Pericardium (tissue), 1 donor: ENCODE measurements around a stretch of chr11.

GRCh38 chr11:19953827-19954374 lies 206.4 kb downstream of the DBX1 start:
- RRBS = no CpG with 5 or more reads among the region's 9 CpGs

DNA sequence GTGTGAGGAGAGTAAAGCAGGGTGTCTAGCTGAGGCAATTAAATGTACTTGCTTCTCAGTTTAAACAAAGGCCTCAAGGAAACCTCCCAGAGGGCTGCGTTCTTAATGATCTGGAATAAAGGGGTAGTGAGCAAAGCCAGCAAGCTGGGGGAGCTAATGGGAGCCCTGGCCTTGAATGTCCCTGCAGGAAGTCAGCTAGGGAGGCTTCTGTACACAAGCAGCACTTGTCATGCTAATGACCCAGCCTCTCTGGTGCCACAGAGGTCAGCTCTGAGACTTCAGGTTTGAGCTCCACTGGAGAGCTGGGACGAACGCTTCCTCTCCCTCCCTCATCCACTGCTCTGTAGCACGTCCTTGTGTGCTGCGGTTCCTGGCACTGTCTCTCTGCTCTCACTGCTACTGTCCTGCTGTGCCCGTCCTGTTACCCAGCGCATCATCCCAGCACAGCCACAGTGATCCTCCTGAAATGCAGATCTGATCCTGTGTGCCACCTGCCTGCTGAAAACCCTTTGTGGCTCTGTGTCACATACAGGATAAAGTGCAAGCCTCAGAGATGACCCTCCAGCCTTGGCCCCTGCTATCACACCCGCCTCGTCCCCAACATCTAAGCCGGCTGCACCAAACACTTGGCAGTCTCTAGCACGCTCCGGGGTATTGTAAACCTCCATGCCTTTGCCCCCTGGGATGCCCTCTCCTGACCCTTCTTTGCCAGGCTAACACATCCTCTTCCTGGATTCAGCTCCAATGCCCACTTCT lies 159.6 kb downstream of the DBX1 start:
- RRBS = no CpG with 5 or more reads among the region's 12 CpGs

DNA sequence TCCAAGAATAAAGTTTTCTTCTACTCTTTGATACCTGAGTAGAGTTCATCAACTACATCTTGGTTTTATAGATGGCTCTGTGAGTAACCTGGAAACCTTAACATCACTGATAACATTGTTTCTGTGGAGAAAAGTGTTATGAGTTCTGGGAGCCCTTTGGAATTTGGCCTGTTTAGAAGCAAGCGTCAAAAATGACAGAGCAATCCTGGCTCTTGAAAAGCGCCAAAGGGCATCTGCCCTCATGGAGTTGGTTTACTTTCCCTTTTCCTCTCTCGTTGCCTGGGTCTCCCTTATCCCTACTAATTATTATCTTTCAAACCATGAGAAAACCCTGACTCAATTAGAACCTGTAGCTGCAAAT lies 140.1 kb downstream of the DBX1 start:
- RRBS = no CpG with 5 or more reads among the region's 3 CpGs

GRCh38 chr11:20041379-20041854 lies 118.9 kb downstream of the DBX1 start:
- RRBS = no CpG with 5 or more reads among the region's 3 CpGs

- RRBS = no CpG with 5 or more reads among the region's 4 CpGs
These were observed 97.5 kb upstream of the SLC6A5 start for GRCh38 chr11:20501865-20502359.

- RRBS = 4% methylated on average over 5 of the region's 48 CpGs
These were observed 94.2 kb downstream of the SLC17A6 start for GRCh38 chr11:22432018-22433217.

DNA sequence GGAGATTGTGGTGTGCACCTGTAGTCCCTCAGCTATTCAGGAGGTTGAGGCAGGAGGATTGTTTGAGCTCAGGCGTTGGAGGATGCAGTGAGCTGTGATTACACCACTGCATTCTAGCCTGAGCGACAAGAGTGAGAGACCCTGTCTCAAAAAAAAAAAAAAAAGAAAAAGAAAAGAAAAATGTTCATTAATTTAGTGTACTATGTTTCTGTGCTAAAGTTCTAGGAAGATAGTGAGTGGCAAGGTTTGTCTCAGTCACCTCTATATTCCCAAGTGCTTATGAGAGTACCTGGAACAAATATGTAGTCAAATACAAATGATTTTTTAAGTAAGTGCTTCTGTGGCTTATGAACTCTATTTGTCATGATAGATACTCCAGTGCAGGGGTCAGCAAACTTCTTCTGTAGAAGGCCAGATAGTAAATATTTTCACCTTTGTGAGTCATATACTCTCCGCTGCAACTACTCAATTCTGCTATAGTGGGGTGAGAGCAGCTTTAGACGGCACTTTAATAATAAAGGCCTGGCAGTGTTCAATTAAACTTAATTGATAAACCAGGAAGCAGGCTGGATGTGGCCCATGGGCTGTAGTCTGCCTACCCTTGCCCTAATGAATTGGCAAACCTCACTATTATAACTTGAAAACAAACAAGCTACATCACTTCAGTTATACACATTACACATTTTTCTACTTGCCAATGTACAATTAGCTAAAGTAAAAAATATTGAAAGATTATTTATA lies 12.3 kb upstream of the CCDC34 start:
- RRBS = no CpG with 5 or more reads among the region's 4 CpGs

DNA sequence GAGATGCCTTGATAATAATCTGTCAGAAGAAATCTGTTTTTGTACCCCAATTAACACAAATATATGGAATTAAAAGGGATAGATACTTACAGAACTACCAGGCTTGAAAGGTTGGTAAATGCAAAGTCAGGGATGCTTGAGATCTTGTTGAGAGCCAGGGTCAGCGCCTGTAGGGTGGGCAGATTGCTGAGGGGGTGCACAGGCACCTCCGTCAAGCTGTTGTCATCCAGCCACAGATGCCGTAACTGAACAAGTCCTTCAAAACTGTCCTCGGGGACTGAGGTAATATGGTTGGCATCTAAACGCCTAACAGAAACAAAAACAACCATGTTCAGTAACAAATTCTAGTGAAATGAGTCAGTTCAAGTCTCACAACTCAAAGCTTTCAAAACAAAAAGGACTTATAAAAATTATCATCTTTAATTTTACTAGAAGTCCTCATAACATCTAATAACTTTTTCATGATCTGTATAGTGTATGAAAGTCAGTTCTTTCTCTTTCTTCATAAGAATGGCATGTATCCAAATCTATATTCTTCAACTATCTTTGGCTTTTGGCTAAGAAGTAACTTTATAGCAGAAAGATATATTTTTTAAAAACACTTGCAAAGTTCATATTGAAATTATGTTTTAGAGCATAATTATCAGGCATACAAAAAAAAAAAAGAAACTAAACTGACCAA lies 22.3 kb upstream of the CCDC34 start:
- RRBS = no CpG with 5 or more reads among the region's 5 CpGs

DNA sequence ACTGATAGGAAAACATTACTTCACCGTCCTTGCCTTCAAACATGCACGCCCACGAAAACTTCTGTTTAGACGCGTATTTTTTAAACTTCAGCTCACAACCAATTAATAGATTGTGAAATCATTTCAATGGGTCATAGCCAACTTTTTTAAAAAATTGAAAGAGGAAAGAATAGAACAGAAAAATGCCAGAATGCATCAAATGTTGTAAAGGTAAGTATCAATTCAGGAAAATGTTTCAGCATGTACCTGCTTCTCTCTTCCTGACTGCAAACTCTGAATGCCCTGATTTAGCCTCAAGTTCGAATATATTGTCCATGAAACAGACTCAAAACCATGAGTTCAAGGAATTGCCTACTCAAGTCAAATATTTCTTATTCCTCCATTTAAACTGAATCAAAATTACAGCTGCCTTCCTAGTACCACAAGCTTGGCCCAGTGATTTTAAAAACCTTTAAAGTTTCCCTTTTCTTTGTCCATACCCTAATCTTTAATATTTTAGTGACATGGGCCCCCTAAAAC lies 50.2 kb downstream of the LGR4 start:
- RRBS = no CpG with 5 or more reads among the region's 6 CpGs

GRCh38 chr11:27467941-27468958 lies 4.3 kb downstream of the LGR4 start:
- RRBS = no CpG with 5 or more reads among the region's 6 CpGs

- RRBS = no CpG with 5 or more reads among the region's 1 CpG
These were observed 16.6 kb upstream of the BDNF start for GRCh38 chr11:27716864-27717274.

DNA sequence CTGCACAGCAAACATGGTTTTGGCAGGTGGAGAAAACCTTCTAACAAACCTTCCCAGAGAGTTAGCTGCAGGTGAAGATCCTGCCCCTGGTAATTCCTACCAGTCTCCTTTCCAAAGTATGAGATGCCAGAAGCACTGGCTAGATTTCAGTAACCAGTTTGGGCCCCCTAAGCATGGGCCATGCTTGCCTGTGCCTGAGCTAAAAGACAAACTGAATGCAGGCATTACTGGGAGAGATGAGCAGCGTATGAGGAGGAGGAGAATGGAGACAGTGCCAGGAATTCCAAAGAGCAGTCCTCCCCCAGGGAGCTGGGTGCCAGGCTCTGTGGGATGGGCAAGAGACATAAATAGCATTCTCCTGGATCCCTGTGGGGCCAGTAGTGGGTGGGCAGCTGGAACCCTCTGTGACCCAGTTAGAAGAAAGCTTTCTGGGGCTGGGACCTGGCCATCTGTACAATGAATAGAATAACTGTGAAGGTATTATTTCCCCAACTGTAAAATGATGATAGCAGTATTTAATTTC lies 235.6 kb downstream of the KCNA4 start:
- RRBS = no CpG with 5 or more reads among the region's 1 CpG

DNA sequence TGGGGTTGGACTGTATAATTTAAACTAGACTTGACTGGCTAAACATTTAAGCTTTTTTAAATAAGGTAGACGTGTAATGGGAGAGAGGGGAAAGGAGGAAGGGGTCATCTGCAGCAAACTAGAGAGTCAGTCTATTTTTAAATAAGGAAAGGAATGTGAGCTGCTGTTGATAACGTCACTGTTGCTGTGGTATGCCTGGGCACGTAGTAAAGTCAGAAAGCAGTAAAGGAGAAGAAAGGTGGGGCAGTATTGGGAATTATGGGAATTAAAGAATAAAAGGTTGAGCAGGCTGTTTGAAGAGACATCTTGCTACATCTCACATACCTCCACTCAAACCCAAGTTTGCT lies 80.4 kb upstream of the FSHB start:
- RRBS = no CpG with 5 or more reads among the region's 3 CpGs

DNA sequence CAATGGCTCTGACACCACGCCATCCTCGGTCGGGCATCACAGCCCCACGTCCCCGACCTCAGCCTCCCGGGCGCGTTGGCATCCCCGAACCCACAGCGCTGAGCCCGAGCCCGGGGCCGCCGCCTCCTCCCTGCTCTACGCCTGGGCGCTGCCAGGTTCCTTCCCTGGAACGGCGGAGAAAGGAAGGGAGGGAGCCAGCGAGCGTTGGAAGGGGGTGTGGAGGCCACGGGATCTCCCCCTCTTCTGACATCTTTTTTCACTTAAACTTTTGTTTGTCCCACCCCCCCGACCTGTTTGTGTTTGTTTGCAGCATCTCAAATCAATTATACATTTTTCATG lies 1.6 kb downstream of the MPPED2 start:
- RRBS = 2% methylated on average over 11 of the region's 22 CpGs

DNA sequence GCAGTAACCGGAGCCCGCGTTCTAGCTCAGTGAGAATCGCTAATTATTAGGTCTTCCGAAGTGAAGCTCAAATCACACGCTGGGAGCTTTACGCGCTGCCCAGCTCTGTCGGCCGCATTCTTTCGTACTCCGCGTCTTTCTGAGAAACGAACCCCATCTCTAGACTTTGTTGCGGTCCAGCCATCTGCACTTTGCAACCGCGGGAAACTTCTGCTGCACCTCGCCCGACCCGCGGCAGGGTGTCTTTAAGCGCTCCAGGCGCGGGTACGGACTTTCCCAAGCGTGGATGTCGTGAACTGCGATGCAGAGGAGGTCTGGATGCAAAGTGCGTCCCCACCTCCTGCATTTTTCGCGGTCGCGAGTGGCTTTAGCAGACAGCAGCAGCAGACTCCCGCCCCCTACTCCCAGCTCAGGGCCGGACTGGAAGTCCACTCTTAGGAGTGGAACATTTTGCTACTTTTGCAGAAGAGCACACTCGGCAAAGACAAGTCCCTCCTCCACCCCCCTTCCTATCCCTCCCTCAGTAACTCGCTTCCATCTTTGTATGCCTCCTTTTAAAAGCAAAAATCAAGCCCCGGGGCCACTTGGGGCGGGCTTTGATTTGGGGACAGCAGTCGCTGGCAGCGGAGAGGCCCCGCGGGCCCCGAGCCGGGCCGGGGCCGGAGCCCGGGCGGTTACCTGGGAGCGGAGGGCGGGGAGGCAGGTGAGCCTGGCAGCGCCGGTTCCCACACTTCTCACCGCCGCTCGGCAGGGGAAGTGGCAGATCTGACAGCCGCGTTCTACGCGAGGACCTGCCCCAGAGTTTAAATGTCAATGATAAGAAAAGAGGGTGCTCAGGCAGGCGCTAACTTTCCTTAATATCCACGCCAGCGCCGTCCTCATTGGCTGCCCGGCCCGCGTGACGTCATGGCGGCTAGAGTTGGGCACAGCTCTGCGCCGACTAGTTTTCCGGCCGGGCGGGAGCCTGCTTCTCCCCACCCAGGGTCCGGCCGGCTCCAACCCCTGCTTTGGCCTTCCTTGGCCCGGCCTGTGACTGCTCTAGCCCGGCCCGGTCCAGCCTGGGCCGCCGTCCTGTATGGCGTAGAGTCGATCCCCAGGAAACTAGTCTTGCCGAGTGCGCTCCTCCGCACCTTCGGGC lies 6.4 kb upstream of the PAX6 start:
- RRBS = 6% methylated on average over 23 of the region's 87 CpGs

- RRBS = no CpG with 5 or more reads among the region's 7 CpGs
These were observed 7.3 kb downstream of the RCN1 start for GRCh38 chr11:32098133-32098576.

DNA sequence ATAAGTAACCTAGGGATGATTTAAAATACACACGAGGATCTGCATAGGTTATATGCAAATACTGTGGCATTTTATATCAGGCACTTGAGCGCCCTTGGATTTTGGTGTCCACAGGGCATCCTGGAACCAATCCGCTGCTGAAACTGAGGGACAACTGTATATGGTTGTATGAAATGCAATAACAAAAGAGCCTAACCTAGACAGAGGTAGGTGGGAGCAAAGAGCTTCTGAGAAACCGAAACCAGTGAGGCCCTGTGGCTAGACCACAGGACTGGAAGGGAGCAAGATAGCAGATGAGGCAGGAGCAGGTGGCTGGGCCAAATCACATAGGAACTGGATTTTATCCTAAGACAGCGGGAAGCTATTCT lies 30.1 kb downstream of the RCN1 start:
- RRBS = no CpG with 5 or more reads among the region's 5 CpGs

DNA sequence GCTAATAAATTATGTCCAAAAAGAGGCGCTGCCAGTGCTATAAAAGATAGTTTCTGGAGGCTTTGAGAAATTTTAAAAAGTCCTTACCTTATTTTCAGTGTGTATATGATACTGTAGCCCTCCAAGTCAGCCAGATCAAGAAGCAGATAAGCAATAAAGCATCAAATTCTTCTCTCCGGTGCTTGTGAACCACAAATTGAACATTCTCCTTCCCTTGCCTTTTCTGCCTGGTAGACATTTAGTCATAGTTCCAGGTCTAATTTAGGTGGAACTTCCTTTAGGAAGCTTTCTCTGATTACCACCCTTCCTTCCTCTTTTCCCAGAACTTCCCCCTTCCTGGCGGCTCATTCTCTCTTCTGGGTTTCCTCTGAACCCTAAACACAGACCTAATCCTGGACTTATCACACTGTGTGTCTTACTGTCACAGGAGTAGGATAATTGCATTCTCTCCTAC lies 61.9 kb downstream of the RCN1 start:
- RRBS = no CpG with 5 or more reads among the region's 3 CpGs

DNA sequence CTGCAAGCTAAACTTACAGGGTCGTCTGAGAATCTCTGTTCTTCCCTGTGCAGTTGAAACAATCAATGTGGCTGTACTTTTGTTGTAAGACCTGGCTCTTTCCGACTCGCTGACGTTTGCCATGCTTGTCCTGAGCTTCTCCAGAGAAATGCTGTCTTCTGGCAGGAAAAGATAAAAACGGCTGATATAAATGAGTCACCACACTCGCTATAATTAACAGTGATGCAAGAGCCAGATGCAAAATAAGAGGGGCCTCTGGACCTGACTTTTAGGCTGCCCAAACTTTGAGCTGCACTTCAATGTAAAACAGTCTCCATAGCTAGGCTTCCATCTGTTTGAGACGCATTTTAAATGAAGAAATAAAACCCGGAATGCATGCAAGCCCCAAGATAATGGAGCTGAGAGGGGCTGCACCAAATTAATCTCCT lies 48.5 kb downstream of the WT1 start:
- RRBS = no CpG with 5 or more reads among the region's 8 CpGs

GRCh38 chr11:32428331-32429589 lies 6.6 kb downstream of the WT1 start:
- RRBS = no CpG with 5 or more reads among the region's 52 CpGs